Left lung (tissue), 1 donor: Measurements from ENCODE around the genes HELZ and BPTF.

GRCh38 chr17:65628237-65629094, 67.0 kb upstream of the AXIN2 start:
- PRO-cap = no peak

DNA sequence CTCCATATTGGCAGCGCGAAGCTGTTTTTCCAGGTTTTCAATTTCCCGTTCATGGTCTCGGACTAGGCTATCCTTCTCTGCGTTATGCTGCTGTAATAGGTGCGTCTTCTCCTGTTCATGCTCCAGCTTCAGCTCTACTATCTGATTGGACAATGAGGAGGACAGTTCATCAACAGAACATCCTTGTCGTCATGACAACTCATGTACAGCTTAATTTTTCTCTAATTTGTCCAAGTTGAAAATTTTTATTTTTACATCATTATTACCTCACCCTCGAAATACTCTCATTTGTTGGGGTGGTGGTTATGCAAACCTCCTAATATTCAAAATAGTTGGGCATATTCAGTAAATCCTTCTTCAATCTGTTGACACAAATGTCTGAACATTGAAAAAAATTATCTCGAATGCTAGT, 289.7 kb downstream of the CEP112 start:
- PRO-cap = no peak

DNA sequence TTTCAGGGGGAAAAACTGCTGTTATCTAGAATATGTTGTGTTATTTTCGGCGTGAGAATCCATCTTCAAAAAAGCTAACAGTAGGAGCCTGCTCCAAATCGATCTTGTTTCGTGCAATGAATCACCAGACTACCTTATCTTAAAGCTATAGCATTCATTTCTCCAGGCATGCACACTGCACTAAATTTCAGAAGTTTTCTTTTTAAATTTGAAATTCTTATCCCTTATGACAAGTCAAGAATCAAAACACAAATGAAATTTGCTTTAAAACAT, 288.8 kb downstream of the CEP112 start:
- PRO-cap = no peak

DNA sequence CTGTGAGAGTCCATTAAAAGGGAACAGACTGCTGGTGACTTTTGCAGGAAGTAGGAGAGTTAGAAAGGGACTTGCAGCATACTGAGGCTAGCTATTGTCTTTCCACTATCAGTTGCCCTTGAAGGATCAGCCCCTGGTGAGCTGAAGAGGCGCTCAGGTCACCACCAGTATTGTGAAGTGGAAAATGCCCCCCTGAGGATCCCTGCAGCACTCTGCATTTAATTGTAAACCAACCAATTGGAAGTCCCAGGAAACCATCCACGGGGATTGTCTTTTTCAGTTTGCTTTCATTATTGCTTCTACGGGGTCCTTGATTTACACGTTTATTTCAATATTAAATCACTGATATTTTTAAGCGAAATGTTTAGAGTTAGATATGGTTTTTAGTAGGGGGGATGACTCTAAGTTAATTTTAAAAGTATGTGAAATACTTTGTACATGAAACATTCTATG, 2.5 kb downstream of the PRKCA start:
- PRO-cap = no peak

DNA sequence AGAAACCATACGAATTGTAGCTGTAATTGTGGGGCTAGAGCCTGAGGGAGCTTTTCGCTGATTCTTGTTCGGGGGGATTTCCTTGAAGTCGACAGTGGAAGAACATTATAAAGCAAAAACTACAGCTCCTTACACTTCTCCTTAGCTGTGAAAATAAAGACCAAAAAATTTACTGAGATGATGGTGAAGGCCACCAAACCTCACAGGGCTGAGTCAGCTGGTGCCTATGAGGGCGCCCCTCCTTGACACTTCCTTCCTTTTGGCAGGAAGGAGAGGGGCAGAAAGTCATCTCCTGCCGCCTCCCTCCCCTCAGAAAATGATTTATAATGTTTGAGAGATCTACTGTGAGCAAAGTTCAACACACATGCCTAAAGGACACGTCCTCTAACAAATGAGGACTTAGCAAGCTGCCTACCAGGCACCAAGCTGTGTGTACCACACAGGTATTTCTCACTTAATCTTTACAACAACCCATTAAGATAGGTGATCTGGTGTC, 245.7 kb downstream of the PRKCA start:
- PRO-cap = unidirectional peak, plus-strand start at position 256 of the sequence

DNA sequence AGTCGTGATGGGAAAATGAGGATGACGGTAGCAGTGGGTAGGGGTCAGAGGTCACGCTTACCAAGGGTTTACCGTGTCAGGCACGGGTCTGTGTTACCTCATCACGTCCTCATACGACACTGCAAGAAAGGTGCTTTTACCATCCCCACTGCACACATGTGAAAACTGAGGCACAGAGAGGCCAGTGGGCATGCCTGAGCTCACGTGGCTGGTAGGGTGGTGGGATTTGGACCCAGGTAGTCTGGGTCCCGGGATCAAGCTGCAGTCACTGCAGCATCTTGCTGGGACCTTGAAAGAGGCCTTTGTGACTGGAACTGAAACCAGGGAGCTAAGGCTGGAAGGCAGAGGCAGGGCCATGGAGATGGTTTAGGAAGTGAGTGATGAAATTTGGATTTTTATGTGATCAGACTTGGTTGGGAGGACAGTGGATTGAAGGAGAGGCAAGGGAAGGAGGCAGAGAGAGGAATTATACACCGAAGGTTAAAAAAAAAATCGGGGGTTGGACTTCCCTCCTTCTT, 255.5 kb upstream of the CACNG5 start:
- PRO-cap = no peak

GRCh38 chr17:67074268-67075412, 30.3 kb downstream of the CACNG1 start:
- PRO-cap = no peak

- PRO-cap = bidirectional peak, plus-strand start at chr17:67245301, minus-strand start at chr17:67245172
These were observed at the start of gene HELZ for GRCh38 chr17:67245037-67245815. Gene HELZ, minus strand, starts transcription at chr17:67245196.

DNA sequence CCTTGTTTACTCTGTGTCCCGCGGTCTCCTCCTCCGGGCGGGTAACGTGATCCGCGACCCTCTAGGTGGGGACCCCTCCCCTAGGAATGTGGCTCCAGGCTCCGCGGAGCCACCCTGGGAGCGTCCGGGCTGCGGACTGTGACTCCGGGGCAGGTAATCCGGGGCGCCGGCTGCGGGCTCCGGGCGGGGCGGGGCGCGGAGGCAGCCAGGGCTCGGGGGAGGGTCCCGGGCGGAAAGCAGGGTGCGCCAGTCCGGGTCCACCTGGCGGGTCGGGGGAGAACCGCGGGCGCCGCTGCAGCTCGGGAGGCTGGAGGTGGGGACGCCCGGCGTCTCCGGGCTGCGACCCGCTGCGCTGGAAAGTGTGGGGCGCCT, 806 bp upstream of the HELZ start:
- PRO-cap = no peak

DNA sequence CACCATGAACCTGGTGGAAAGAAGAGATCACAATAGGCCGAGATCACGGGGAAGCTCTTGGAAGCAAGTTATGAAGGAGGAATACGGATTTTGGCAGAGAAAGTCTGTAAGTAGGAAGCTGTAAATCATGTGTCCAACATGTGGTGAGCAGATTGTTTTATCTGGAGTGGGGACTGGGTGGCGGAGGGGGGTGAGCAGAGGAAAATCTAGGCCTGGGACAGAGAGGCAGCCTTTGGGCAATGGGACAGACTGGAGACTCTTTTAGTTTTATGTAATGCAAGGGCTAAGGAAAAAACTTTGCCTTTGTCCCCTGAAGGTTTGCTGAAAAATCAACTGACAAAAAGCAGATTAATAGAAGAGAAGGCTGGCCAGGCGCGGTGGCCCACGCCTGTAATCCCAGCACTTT, 67.2 kb downstream of the PITPNC1 start:
- PRO-cap = no peak

- PRO-cap = no peak
These were observed 111.1 kb downstream of the PITPNC1 start for GRCh38 chr17:67488247-67488558.

- PRO-cap = no peak
These were observed 167.9 kb upstream of the NOL11 start for GRCh38 chr17:67549734-67550312.

GRCh38 chr17:67582586-67583224, 135.0 kb upstream of the NOL11 start:
- PRO-cap = no peak

- PRO-cap = bidirectional peak, plus-strand start at chr17:67825507, minus-strand start at chr17:67825345
These were observed at the start of gene BPTF for GRCh38 chr17:67825069-67825637. Gene BPTF, plus strand, starts transcription at chr17:67825503.

DNA sequence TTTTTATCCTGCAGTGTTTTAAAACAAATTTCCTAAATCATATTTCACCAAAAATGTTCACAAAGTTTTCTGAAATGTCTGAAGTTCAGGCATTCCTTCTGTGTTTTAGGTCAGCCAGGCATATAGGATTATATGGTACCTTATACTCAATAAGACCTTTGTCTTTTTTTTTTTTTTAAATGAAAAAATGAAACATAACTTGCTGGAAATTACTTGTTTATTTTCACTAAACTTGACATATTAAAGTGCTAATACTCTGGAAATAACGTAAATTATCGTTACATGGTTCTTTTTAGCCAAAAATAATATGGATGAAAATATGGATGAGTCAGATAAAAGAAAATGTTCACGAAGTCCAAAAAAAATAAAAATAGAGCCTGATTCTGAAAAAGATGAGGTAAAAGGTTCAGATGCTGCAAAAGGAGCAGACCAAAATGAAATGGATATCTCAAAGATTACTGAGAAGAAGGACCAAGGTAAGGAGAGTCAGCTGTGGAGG, 84.0 kb downstream of the BPTF start:
- PRO-cap = no peak

- PRO-cap = no peak
These were observed 99.6 kb downstream of the KPNA2 start for GRCh38 chr17:68135050-68135717.

GRCh38 chr17:68179977-68180412, 67.8 kb upstream of the AMZ2 start:
- PRO-cap = no peak

DNA sequence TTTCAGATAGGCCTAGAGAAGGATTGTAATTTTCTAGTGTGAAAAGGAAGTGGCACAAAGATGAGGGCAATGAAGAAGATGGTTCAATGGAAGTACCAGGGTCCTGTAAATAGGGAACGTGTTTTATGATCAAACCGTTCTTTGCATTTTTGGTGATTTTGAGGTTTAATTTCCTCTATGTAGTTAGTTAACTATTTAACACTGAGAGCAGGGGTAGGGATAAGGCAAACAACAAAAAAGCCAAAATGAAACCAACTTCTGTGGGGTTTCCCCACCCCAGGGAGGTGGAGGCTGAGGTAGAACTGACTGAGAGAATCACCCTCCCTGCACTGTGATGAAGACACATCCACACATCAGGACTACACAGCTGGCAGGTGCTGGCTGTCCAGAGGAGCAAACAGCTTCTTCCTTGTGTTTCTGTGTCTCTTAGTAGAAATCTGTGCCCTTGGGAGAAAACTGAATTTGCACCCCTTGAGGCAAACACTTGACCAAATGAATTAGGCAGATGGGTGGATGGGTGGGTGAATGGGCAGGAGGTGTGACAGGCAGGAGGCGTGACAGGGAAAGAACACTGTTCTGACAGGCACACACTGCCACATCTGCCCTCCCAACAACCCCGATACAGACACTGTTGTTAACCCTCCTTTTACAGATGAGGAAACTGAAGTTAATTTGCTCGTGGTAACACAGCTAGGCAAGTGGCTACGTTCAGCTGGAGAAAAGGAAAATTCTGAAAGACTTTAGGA, 63.0 kb upstream of the AMZ2 start:
- PRO-cap = no peak

DNA sequence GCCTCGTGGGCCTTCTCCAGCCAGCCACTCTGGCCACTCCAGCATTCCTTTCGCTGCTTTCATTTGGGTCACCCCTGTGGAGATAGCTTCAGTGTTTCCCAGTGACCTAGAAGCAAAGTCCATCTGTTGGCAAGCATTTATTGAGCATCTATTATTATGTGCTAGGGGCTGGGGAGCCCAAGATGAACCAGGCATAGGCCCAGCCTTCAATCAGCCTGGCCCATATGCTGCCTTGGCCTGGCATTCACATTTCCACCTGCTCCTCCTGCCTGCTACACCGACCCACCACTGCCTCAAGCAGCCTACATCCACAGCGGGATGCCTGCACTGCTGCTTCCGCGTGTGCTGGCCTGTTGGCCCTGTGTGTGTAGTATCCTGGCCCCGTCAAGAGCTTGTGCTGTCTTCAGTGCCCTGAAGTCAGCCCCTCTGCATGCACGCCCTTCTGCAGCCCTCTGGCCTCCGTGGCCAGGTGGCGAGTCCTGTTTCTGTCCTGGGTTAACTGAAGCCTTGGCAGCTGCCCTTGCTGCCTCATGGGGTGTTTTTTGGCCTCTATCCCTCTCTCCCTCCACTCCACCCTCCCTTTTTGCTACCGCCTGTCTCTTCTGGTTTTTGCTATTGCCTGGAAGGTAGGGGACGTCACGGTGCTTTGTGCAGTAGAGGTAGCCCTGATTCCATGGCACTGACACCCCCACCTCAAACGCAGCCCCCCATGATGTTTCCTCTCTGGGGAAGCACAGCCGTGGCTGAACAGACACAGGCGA, 19.1 kb upstream of the AMZ2 start:
- PRO-cap = no peak

DNA sequence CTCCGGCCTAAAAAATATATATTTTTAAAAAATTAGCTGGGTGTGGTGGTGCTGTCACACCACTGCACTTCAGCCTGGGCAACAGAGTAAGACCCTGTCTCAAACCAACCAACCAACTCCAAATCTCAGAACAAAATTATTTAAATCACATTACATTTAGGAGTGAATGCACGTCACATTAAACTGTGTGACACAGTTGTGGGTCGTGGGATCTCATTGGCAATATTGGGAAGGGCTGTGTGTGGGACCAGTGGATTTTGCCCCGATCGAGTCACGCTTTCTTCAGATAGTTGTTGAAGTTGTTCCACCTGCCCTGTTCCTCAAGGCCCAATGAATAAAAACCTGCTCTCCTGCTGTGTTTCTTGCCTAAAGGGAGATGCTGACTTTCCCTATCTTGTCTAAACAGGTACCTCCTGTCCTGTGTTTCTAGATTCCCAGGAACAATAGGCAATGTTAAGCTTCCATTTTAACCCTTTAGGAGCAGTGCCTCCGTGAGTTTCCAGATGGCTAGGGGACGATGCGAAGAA, 4.7 kb downstream of the ARSG start:
- PRO-cap = no peak